Calu3 (cell line): ENCODE measurements around a stretch of chr22.

DNA sequence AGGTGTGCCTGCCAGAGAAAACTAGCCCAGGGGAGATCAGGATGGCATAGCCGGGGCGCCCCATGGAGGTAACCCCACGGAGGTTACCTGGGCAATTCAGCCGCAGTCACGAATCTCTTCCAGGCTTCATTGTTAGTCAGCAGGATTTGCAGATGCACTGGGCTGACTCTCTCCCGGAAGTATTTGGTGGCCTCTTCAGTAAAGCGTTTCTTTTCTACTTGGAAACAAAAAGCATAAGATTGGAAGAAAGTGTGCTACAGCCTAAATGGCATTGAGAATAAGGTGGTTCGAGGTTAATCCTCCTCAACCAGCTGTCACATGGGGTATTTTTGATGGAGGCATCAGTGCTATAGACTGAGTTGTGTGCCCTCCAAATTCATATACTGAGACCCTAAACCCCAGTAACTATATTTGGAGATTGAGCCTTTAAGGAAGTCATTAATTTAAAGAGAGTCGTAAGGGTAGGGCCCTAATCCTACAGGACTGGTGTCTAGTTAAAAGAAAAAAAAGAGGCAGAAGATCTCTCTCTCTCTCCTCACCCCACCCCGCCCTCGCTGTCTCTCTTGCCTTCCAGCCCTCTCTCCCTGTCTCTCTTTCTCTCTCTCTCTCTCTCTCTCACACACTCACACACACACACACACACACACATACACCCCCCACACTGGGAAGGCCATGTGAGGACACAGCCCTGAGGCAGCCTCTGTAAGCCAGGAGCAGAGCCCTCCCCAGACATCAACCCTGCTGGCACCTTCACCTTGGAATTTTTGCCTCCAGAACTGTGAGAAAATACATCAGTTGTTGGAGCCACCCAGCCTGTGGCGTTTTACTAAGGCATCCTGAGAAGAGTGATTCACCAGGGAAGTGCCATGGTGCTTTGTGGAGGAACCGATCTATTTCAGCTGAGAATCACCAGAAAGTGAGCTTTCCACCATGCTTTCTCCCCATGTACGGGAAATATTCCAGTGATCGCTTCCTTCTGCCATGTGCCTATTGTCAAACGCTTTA lies 14.9 kb downstream of the APOL3 start:
- PRO-cap: no peak

- PRO-cap: no peak
These were observed 1.4 kb downstream of the APOL3 start for GRCh38 chr22:36159071-36159559.

GRCh38 chr22:36163357-36163825 lies 2.8 kb upstream of the APOL3 start:
- PRO-cap: no peak

DNA sequence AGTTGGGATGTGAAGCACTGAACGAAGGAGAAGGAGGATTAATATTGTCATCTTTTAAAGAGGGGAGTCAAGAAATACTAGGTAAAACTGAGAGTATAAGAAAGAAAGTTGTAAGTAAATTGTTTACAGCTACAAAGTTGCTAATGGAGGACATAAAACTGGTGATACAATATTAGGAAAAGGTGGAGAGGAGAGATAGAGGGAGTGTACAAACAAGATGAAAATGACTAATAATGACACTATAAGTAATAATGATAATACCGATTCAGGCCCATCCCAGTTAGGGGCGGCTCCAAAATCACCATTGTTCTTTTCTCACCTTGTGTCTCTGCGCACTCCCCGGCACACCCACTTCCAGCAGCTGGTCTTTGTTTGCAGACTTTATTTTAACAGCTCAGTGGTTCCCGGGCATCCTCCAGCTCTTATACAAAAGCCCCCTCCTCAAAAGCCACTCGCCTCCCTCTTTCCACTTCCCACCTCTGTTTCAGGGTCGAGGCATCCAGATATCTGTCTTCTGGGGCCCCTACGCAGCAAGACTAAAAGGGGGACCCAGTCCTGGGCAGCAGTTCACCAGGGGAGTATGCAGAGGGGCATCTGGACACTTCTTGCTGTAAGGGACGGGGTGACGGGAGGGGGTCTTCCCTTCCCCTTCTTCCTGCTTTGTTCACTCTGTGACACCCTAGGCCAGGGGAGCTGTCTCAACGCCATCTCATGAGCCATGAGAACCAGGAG lies 2.9 kb downstream of the APOL2 start:
- PRO-cap: no peak

GRCh38 chr22:36286135-36287183 lies 33.5 kb downstream of the APOL1 start:
- PRO-cap: no peak

DNA sequence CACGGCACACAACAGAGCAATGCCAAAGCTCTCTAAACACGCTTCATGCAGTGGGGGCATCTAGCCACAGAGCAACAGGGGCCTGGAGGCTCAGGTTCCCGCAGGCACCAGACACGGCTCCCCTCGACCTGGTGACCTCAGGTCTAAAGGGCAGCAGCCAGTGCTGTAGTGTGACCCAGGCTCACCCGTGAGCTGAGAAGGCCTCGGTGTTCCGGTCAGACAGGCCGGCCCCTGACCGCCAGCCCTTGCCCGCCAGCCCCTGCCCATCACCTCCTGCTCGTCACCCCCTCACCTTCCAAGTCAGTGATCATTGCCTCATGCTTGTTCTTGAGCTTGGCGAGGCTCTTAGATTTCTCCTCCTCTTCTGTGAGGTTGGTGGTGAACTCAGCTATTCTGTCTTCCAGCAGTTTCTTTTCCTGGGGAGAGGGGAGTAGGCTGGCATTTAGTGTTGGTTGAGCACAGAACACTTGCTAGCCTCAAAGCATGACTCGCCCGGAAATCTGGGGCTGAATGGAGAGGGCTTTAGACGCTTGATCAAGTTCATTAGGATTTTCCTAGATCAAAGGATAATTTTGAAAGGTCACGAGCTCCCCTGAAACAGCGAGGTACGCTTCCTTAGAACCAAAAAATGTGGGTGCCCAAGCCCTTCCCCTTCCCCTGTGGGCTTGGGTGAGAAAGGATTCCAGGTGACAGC lies 45.8 kb downstream of the APOL1 start:
- PRO-cap: no peak

DNA sequence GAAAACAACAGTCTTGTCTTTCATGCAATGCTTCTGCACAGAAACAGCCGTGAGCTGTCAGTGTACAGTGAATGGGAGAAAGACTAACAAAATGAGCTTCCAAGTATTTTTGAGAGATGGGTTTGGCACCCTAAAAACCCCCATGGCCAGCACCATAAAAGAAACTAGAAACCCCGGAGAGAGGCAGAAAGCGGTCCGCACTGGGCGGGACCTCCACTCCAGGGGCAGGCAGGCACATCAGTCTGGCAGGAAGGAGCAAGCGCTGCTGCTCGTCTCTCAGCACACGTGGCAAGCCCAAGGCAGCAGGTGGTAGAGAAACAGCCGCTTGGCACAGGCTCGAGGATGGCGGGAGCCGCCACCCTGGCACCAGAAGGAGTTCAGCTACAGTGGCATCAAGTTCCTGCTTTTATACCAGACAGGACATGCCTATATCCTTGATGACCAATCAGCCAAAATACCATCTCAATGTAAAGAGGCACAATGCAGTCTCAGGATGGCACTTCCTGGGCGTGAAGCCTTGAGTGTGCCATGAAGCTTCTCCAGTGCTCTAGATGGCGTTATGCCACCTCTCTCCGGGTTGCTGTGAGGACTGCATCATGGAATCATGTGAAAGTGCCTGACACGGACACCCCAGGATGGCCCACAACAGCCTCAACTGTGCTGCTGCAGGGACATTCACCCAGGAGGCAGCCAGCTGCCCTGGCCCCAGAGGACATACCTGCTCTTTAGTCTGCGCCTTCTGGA lies 64.7 kb downstream of the APOL1 start:
- PRO-cap: no peak

DNA sequence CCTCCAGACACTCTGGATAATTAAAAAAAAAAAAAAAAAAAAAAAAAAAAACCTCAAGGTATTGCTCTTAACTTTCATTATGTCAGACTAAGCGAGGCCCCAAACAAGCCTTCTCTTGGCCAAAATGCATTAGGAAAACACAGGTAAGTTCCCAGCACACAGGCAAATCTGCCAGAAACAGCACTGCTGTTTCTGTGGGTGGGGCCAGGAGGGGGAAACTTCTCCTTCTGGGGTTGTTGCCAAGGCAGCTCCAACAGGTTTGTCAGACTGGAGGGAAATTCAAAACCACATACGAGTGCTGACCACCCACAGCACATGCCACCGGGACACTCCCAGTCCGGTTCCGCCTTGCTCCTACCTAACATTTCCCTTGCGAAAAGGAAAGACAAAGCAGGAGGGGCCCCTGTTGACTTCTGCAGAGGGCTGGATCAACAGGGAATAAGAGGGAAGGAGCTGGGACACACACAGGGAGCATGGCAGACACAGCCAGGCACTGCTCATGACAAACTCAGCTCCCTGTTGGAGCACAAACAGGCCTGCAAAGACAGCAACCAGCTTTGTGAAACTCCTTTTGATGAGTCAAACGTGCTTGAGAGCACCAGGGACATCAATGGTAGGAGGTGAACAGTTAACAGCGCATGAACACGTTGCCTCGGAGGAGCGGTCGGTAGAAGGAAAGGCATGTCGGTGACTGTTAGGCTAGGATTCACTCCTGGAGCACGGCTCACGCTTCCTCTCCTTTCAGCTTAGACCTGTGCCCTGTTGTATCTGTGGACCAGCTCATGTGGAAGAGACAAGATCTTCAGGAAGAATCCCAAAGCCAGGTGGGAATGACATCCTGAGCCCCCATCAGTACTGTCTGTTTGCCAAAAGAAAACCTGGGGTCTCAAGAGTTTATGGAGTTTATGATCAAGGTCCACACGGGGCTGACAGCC lies 54.9 kb downstream of the MYH9 start:
- PRO-cap: bidirectional peak, plus-strand start at position 365 of the sequence, minus-strand start at position 332 of the sequence

DNA sequence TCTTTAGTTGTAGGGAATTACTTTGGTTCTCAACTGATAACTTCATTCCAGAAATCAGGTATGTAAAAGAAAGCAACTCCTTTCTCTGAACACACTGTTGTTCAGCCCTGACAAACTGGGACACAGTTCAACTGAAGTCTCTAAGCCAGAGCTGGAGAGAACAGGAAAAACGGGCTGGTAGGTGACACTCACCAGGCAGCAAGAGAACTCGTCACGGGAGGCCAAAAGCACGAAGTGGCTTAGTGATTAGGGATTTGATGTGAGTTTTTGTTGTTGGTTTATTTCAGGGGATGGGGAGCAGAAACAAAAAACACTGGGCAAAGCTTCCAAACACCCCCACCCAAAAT lies 54.1 kb downstream of the MYH9 start:
- PRO-cap: no peak

DNA sequence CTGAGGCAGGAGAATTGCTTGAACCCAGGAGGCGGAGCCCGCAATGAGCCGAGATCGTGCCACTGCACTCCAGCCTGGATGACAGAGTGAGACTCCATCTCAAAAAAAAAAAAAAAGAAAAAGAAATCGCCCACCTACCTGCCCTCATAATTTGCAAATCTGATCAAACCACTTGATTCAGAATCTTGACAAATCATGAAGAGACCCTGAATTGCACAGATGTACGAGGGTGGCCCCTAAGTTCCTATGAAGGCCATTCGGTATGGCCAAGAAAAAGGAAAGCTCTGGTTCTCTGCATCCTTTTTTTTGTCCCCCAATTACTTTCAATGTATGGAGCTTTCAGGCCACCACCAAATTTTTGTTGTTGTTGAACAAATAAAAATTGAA lies 49.1 kb downstream of the MYH9 start:
- PRO-cap: no peak

GRCh38 chr22:36360837-36361327 lies 26.9 kb downstream of the MYH9 start:
- PRO-cap: no peak

DNA sequence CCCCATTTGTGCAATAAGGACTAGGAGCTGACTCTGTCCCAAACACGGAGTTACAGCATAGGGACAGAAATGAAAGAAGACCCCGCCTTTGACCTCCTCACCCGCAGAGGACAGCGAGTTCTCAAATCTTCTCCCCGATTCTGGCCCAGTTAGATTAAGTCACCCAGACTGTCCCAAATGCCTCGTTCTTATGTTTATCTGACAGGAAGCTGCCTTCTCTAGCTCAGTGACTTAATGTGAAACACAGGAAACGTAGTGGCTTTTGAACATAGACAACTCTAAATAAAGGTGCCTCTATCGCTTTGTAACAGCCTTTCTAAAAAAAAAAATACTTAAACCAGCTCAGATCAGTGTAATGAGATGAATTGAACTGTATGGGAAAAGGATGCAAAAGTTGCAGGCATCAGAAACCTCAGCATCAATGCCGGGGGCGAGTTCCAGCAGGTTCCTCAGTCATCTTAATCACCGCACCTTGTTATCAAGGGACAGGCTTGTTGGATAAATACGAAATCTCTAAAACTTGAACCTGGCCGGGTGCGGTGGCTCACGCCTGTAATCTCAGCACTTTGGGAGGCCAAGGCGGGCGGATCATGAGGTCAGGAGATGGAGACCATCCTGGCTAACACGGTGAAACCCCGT lies 10.5 kb downstream of the MYH9 start:
- PRO-cap: no peak

- PRO-cap: no peak
These were observed 17.6 kb downstream of the TXN2 start for GRCh38 chr22:36463475-36464518.

- PRO-cap: bidirectional peak, plus-strand start at chr22:36465371, minus-strand start at chr22:36465276
These were observed 16.4 kb downstream of the TXN2 start for GRCh38 chr22:36464755-36465658.

DNA sequence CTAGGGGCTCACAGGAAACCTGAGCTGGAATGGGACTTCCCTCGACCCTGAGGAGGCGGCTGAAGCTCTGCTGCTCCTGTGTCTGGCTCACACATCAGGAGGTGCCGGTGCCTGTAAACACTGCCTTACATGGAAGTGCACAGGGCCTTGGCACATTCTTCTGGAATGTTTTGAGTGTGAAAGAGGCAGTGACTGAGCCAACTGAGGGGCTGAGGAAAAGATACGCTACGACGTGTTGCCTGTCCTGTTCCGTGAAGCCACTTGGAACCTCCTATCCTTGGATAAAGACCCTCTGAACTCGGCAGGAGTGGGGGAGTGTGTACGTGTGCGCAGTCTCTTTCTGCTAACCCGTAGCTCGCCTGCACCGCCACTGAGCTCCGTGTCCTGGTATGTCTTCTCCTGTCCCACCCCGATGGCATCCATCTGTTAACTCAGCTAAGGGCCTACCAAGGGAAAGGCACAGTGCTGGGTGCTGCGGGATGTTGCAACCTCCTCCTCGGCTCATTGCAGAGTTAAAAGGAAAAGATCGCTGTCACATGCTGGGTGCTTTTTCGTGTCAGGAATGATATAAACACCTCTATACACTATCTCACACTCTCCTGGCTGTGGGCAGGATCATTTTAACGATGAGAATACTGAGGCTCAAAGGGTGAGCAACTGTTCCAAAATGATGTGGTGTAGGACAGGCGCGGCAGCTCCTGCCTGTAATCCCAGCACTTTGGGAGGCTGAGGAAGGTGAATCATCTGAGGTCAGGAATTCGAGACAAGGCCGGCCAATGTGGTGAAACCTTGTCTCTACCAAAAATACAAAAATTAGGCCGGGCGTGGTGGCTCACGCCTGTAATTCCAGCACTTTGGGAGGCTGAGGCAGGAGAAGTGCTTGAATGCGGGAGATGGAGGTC lies 10.2 kb downstream of the TXN2 start:
- PRO-cap: no peak

- PRO-cap: no peak
These were observed 33.1 kb upstream of the EIF3D start for GRCh38 chr22:36562046-36562459.

- PRO-cap: no peak
These were observed 10.6 kb upstream of the IFT27 start for GRCh38 chr22:36786572-36786959.

GRCh38 chr22:36861955-36862737 lies 1.3 kb downstream of the NCF4 start:
- PRO-cap: no peak

DNA sequence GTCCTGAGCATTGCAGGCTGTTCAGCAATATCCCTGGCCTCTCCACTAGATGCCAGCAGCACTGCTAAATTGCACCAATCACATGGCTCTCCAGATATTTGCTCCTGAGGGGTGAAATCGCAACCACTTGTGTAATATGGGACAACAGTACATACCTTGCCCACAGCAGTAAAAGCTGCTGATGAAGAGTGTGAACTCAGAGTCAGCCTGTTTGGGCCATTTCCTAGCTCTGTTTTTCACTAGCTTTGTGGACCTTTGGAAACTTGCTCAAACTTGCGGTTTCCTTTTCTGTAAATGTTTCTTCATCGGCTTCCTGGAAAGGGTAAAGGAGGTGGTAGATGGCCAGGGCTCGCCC lies 12.9 kb downstream of the NCF4 start:
- PRO-cap: unidirectional peak, plus-strand start at position 125 of the sequence

DNA sequence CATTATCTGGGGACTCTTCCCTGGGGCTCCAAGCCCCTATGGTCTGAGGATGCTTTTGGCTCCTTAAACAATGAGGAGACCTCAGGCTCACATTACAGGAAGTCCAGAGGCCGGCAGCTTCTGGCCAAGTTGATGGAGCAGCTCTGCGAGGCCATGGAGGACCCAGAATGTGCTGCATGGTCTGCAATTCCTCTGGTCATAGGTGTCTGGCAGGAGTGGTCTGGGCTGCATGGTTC lies 17.4 kb downstream of the TEX33 start:
- PRO-cap: no peak